RPMI7951 (cell line): ENCODE data around the genes PKHD1 and GSTA2.

- RAMPAGE, long total RNA: no peak
Observed at GRCh38 chr6:50819312-50820226, 898 bp downstream of the TFAP2B start.

DNA sequence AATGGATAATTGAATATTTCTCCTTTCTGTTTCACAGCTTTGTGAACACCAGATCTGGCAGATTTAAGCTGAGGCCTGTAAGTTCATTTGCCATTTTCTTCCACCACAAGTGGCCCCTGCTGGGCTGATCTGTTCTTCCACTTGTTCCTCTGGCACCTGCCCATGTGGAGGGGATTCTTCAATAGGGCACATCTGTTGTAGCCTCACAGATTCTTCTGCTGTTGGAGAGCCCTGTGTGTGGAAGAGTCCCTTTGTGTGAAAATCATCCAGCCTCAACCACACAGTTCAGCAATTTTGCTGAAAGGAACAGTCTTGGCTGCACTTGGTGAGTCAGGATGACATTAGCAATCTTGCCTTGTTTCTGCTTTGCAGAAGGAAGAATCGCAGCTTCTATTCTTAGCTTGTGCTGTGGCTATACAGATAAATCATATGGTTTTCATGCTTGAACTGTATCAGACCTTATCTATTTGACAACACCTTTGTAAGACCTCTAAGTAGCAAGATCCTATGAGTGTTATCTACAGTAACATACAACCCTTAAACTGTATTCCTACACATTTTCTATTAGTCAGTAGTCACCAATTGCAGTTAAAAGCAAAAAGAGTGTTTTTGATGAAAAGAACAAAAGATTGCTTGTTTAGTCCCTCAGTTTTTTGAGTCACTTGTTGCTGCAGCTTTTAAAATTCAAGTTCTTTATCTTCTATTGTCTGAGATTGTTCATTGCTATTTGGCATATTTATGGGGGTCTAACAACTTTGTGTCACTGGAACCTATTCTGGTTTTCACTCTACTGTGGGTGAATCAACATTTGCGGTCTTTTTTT is 231.4 kb downstream of the TFAP2B start:
- RAMPAGE, long total RNA: no peak

DNA sequence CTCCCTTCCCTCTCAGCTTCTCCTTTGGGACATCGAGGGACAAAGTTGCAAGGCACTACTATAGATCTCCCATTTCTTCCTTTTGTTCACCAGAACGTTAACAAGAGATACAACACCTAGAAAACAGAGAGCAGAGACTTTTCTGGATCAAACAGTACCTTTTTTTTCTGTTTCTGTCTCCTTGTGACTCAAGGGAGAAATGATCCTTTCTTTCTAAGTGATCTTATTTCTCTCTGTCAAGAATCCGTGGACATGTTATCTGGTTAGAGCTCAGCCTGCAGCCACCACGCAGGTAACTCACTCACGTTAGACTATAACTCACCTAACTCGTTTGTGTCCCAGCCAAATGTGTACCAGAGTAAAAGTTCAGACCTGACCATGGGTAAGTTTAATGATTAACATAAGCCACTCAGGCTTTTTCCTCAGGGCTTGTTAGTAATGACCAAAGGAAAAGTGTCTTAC is at the start of gene PKHD1:
Gene PKHD1 (minus strand): TSS at position 338 of the 462 bp plus-strand sequence.
- RAMPAGE, long total RNA: no peak

DNA sequence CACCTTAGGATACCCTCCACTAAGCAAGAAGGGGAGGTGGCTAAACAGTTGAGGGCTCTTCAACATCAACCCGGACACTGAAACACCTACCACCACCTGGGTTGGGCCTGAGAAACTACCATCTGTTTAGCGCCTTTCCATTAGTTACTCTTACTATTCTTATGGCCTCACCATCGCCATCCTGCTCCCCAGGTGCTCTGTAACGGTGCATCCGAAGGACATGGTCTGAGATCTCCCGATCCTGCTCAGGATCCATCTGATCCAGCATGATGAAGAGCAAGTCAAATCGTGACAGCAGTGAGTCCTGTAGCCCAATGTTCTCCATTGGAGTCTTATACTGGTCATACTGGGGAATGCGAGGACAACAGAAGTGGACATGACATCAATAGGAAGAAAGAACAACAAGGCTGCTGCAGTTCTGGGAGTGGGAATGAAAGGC is 11.0 kb downstream of the MCM3 start:
- RAMPAGE, long total RNA: no peak

DNA sequence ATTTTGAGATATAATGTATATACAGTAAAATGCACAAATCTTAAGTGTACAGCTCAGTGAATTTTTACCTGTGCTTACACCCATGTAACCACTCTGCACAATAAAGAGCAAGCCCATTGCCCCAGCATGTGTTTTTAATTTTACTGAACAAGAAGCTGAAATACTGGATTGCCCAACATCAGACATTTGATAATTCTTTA is 1.1 kb upstream of the MCM3 start:
- RAMPAGE, long total RNA: no peak

- RAMPAGE, long total RNA: no peak
Observed at GRCh38 chr6:52397812-52398370, 22.3 kb upstream of the EFHC1 start.

GRCh38 chr6:52555949-52556148 is 21.0 kb downstream of the TRAM2 start:
- RAMPAGE, long total RNA: no peak

DNA sequence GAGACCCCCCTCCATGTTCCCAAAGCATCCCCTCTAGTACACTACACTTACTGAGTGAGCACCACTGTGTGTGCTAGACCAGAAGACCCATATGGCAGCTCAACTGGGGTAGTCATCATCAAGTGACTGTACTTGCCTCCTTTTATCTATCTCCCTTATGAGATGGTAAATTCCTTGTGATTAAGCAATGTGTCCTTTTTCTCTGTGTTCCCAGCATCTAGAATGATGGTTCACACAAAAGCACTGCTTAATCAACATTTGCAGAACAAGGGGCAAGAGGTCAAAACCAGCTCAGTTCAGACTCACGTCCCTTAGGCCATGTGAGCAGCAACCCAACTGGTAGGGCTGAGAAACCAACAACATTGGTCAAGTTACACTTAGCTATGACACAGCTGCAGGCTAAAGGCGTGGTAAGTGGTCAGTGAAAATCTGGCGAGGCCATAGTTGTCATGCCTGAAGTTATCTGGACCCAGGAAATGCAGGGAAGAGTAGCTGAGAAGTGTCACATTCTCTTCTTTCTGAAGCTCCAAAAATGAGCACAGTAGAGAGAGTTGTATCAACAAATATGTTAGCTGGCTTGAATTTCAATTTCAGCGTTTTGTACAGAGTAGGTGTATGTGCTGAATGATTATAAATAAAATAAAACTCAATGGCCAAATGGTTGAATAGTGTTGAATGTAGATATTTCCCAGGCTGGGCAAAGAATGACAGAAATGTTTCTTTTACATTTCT is 9.9 kb downstream of the TRAM2 start:
- RAMPAGE, long total RNA: no peak

- RAMPAGE, long total RNA: no peak
Observed at GRCh38 chr6:52663013-52663415, 7.9 kb upstream of the TMEM14A start.

- RAMPAGE, long total RNA: no peak
Observed at GRCh38 chr6:52746148-52746943, 16.9 kb downstream of the GSTA2 start.

GRCh38 chr6:52763186-52763748 is at the start of gene GSTA2:
Gene GSTA2, minus strand, starts transcription at chr6:52763475.
- RAMPAGE, long total RNA: no peak

DNA sequence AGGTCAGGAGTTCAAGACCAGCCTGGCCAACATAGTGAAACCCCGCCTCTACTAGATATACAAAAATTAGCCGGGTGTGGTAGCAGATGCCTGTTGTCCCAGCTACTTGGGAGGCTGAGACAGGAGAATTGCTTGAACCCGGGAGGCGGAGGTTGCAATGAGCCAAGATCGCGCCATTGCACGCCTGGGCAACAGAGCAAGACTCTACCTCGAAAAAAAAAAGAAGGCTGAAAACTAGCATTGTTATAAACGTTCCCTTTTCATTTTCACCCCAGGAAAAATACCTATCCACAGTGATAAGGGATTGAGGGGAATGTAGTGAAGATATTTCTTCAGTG is 9.3 kb downstream of the GSTA4 start:
- RAMPAGE, long total RNA: no peak

- RAMPAGE, long total RNA: no peak
Observed at GRCh38 chr6:53112316-53112868, 36.2 kb downstream of the GCM1 start.

DNA sequence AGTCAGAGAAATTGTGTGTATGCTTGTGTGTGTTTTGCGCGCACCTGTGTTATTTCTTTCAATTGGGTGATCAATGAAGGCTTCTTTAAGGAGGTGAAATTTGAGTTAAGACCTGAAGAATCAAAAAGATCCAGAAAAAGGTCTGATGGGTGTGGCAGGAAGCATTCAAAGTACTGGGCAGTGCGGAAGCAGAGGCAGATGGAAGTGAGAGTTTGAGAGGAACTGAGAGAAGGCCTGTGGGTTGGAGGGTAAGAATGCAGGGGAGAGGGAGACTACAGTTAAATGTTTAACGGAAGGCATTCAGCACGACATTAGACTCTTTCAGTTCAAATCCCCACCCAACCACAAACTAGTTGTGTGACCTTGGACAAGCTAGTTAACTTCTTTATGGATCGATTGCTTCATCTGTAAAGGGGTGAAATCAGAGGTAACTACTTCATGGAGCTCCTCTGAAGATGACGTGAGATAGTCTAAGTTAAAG is 50.5 kb upstream of the GCM1 start:
- RAMPAGE, long total RNA: no peak

DNA sequence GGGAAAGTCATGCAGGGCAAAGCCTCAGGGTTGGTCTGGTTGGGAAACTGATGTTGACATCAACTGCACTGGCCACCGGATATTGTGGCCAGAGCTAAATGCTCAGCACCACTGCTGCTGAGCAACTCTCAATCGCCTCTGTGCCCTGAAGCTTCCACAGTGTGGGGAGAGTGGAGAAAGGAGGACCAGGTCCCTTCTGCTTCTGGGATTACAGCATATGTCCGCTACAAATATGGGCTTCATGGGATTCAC is 93.4 kb upstream of the GCM1 start:
- RAMPAGE, long total RNA: no peak

DNA sequence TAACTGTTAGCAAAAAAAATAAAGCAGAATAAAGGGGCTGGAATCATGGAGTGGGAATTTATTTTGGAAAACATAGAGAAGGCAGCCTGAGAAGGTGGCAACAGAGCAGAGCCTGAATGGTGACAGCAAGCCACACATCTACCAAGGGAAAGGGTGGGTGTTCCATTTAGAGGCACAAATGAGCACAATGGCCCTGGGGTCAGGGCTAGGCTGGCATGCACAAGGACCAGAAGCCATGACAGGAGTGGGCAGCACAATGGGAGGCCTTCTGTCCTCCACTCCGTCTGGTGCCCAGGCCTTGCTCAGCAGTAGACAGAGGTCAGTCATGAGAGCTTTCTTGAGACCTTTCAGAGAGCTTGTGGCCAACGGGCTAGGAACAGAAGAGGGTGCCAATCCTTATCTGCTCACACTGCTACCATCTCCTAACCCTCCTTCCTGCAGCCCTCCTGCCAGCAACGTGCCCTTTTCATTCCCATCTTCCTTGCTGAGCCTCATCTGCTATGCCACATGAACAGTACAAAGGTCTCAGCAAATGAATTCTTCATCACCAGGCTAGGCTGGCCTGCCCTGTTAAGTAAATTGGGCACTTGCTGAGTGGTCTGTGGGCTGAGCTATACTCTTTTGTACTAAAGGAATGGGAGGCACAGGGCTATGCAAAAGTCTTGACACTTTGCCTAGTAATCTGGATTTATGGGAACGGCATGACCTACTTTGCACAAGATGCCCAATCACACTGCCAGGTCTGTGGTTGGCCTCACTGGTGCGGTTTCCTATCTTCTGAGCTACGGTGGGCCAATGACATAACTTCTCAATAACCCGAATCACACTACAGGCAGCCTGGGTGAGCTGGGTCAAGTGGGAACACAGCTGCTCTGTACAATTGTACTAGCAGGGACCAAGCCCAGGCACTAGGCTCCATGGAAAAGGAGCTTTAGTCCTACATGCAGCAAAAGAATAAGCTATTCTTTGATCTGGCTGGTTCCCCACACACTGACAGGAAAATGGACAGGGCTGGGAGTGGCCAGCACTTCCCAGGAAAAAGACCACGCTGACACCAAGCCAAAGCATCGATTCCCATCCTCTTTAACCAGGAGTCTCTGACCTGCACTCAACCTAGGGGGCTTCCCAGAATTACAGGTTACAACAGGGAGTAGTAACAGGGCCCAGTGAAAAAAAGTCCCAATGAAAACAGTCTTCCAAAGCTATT is 47.9 kb downstream of the ELOVL5 start:
- RAMPAGE, long total RNA: no peak

DNA sequence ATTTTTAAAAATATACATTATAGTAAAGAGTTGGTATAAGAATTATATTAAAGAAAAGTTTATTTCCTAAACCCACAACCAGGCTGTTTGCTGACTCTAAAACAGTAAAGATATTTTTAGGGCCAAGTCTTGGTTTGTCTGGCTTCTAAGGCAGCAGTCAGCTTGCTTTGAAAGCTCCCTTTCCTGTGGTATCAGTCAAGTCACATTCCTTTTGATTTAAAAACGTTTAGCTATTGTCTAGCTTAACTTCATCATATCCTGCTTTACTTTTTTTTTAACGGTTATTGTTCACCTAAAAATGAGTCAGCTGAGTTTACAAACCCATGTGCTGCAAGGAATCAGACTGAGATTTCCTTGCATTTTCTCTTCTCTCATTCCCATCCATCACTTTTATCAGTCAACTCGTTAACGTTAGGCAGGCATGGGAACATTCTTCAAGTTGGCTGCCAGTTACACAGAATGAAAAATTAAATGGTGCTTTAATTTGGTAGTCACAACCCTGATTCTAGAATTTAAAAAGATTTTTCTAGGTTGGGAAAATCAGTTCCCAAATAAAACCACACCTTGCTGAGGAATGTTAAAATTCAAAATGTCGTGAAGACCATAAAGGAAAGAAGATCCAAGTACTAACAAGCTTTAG is 46.0 kb downstream of the ELOVL5 start:
- RAMPAGE, long total RNA: no peak

DNA sequence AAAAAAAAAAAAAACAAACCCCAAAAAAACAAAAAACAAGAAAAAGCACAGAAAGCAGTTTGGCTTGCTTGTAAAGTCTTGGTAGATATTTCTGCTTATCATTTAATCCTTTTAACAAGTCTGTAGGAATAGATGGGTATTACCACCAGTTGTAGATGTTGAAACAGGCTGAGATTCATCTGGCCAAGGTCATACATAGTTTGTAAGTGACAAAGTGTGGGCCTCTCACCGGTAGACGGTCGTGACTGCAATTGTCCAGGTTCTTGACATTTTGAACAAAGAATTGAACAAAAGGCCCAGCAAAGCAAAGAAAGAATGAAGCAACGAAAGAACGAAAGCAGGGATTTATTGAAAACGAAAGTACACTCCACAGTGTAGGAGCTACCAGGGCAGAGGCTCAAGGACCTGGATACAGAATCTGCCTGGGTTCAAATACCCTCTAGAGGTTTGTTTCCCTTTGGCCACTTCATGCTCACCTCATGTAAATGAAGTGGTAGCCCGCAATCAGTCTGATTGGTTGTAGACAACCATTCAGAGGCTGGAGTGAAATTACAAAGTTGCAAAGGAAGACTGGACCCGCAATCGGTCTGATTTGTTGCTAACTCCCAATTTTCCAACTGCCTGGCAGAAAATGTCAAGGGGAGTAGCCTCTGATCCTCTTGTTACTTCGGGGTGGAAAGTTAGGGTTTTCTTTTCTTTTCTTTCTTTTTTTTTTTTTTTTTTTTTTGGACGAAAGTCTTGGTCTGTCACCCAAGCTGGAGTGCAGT is 11.7 kb upstream of the ELOVL5 start:
- RAMPAGE, long total RNA: no peak

GRCh38 chr6:53532099-53532827 is 12.6 kb downstream of the GCLC start:
- RAMPAGE, long total RNA: no peak

GRCh38 chr6:53734409-53735035 is 60.3 kb upstream of the LRRC1 start:
- RAMPAGE, long total RNA: no peak